Daoy (cell line): ENCODE measurements around the genes SRA1, PCDHA3, PCDHA9, PCDHA12 and PCDHB2.

DNA sequence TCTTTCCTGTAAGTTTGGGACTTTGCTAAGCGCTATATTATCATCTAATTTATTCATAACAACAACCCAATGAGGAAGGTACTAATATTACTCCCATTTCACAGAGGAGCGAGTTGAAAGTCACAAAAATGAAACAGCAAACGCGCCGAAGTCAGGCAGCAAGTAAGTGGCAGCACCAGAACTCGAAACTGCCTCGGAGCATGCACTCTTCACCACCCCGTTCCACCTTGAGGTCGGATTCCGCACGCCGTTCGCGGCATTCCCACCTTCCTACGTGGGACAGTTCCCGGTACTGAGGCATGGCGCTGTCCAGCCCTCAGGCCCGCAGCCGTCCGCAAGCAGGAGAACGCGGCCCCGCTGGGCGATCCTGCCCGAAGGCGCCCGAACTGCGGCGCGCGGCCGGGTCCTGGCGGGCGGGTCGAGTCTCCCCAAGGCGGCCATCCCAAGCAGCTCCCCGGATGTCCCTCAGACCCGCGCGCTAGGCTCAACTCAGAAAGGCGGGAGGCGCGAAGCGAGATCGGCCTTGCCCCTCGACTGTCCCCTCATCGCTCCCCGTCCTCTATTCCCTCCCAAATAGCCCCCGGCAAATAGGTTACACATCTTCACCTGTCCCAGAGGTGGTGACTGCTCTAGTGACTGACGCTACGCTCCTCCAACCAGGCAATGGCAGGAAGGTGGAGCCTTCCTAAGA, 983 bp upstream of the ANKHD1 start:
- RAMPAGE, long total RNA, result no peak

GRCh38 chr5:140486526-140487102, 60.8 kb upstream of the EIF4EBP3 start:
- RAMPAGE, long total RNA, result no peak

DNA sequence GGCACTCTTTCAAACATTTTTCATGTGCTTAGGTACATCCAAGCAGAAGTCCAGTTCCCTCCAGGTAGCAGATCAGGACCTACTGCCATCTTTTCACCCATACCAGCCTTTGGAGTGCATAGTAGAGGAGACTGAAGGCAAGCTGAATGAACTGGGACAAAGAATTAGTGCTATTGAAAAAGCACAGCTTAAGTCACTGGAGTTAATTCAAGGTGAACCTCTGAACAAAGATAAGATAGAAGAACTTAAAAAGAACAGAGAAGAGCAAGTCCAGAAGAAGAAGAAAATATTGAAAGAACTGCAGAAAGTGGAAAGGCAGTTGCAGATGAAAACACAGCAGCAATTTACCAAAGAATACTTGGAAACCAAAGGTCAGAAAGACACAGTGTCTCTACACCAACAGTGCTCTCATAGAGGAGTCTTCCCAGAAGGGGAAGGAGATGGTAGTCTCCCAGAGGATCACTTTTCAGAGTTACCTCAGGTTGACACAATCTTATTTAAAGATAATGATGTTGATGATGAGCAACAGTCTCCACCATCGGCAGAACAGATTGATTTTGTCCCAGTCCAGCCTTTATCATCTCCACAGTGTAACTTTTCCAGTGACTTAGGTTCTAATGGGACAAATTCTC, 50.9 kb upstream of the EIF4EBP3 start:
- RAMPAGE, long total RNA, result no peak

DNA sequence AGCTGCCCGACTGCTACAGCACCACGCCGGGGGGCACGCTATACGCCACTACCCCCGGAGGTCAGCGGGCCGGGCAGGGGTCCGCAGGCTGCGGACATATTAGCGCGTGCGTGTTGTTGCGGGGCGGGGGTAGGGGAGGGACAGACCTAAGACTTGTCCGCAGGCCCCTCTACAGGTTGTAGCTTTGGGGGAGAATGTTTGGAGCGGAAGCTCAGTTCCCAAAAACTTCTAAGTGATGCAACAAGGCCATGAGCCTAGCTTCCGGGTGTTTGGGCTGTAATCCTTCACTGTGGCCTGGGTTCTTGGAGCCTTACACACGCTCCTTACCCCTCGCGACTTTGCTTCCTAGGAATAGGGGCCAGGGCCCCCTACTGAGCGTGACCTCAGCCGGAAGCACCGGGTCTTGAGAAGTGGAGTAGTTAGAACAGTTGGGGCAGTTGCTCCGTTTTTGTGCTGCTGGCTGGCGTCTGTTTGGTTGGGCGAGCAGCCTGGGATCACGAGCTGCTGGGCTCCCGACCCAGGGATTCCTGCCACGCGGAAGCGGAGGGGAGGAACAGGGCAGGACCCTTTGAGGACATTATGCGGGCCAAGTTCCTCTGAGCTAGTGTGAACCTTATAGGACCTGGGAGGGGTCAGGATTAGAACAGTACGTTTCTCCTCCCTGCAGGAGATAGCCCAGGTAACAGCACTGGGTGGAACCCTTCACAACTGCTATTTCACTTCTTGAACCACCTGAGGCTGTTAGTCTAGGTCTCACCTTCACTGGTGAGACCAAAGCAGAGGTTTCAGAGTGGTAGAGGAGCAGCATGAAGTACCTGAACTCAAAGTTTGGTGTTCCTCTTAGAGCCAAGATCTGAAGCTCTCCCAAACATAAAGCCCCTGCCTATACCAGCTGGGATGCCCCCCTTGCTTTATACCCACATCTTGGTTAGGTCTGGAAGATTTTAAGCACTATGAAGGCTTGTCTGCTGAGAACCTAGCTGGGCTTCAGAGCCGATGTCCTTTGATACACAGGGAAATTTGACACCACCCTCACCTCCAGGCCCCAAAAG, 645 bp downstream of the EIF4EBP3 start:
- RAMPAGE, long total RNA, result no peak

DNA sequence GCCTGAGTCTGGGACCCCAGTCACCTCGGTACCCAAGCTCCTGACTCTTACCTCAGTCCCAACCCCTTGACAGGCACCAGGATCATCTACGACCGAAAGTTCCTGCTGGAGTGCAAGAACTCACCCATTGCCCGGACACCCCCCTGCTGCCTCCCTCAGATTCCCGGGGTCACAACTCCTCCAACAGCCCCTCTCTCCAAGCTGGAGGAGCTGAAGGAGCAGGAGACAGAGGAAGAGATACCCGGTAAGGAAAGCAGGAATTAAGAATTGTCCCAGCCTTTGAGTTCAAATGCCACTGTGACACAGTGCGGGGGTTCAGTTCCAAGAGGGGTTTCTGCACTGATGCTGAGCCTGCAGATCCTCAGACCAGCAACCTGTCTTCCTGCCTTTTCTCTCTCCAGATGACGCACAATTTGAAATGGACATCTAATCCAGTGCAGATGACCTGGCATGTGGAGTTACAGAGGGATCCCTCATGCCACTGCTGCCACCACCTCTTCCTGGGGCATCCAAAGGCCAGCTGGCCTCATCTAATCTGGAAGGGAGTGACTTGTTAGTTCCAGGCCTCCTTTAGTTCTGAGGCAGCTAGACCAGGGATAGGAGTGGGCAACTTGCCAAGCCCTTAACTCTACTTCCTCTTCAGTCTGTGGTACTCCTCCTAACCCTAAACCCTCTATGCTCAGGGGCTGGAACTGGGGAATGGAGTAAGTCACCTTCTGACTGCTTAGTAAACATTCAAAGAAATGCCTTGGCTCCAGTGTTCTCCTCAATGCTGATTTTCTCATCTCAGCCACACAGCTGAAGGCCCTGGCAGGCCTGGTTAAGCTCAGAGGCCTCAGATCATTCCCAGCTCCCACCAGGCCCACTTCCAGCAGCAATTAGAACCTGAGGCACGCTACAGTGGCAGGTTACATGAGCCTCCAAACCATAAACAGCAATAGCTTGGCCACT, 1.6 kb downstream of the EIF4EBP3 start:
- RAMPAGE, long total RNA, result no peak

- RAMPAGE, long total RNA, result start-site peak on the minus strand at chr5:140557406-140557470, 159 and 30 reads in 2 replicates
Observed at GRCh38 chr5:140556925-140557616, at the start of gene SRA1. Gene SRA1, minus strand, starts transcription at chr5:140557473.

DNA sequence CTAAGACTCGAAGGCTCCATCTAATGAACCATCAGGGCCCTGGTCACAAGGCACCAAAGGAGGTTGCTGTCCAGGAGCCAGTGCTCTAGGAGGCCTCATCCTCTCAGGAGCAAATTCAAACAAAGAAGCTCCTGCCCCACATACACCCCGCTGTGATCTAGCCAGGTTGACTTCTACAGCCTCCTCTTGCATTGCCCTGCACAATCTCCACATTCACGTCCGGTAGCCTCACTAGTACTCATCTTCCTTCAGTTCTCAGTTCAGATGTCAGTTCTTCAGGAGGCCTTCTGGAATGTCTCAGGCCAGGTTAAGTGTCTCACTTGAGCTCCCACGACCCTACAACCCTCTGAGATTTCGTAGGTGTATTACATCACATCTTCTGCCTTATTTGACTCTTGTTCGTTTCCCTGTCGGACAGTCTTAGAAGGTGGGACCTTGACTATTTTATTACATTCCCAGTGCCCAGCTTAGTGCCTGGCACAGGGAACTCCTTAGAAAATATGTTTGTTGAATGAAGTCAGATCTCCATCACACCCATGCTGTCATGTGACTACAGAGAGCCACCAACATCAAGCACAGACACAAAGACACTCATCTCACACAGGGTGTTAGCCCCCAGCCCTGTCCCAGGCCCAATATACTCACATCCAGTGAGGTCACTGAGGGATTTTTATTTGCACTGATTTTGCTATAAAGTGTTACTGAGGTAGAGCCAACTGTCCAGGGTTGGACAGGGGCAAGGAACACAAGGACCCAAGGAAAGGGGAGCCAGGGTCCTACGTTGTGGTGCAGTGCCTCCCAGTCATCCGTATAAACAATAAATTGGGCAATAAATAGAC, 563 bp upstream of the SRA1 start:
- RAMPAGE, long total RNA, result no peak

- RAMPAGE, long total RNA, result no peak
Observed at GRCh38 chr5:140630531-140631469, 2.2 kb downstream of the CD14 start.

DNA sequence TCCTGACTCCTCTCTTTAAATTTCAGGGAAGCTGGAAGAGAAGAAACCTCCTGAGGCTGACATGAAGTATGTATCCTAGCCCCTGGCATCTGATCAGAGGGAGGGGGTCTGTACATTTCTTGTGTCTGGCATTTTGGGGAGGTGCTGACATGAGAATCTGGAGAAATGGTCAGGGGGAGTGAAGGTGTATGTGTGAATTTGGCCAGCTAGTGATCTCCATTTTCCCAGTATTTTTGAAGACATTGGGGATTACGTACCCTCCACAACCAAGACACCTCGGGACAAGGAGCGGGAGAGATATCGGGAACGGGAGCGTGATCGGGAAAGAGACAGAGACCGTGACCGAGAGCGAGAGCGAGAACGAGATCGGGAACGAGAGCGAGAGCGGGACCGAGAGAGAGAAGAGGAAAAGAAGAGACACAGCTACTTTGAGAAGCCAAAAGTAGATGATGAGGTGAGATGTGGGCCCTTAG, 6.0 kb upstream of the WDR55 start:
- RAMPAGE, long total RNA, result no peak

DNA sequence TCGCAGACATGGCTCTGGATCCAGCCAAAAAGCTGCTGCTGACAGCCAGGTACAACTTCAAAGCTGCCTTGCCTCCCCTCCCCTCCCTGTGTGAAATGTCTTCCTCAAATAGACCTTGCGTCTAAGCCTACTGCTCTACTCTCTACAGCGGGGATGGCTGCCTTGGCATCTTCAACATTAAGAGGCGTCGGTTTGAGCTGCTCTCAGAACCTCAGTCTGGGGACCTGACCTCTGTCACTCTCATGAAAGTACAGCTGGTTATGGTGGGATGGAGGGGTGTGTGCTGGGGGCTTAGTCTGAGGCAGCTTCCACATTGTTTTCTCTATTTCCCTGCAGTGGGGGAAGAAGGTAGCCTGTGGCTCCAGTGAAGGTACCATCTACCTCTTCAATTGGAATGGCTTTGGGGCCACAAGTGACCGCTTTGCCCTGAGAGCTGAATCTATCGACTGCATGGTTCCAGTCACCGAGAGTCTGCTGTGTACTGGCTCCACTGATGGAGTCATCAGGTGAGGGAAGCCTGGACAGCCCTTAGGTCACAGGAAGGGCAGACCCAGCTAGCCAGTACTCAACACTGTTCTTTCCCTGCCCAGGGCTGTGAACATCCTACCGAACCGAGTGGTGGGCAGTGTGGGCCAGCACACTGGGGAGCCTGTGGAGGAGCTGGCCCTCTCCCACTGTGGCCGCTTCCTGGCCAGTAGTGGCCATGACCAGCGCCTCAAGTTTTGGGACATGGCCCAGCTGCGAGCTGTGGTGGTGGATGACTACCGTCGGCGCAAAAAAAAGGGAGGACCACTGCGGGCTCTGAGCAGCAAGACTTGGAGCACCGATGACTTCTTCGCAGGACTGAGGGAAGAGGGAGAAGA, 4.3 kb downstream of the WDR55 start:
- RAMPAGE, long total RNA, result no peak

DNA sequence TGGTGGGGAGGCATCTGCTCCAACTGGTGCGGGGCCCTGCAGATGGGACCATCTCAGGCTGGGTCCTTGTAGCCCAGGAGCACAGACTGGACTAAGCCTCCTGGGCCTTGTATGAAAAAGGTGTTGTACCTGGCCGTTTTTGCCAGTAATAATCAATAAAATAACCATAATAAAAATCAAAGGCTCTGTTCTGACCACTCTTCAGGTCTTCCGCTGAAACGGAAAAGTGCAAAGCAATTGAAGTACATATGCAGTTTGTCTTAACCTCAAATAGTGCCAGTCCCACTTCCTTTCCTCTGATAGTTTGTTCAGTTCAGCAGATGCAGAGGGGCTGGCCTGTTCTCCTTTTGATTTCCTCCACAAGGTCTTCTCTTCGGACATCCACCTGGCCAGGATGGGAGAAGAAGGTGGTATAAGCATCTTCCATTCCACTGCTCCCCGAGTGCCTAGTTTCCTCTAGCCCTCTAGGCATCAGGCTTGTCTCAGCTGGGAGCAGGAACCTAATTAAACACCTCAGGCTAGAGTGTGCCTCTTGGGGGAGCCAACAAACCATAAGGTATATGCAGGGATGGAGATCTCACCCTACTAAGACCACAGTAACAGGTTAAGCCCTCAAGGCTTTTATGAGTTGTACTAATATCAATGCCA, 692 bp upstream of the DND1 start:
- RAMPAGE, long total RNA, result no peak

DNA sequence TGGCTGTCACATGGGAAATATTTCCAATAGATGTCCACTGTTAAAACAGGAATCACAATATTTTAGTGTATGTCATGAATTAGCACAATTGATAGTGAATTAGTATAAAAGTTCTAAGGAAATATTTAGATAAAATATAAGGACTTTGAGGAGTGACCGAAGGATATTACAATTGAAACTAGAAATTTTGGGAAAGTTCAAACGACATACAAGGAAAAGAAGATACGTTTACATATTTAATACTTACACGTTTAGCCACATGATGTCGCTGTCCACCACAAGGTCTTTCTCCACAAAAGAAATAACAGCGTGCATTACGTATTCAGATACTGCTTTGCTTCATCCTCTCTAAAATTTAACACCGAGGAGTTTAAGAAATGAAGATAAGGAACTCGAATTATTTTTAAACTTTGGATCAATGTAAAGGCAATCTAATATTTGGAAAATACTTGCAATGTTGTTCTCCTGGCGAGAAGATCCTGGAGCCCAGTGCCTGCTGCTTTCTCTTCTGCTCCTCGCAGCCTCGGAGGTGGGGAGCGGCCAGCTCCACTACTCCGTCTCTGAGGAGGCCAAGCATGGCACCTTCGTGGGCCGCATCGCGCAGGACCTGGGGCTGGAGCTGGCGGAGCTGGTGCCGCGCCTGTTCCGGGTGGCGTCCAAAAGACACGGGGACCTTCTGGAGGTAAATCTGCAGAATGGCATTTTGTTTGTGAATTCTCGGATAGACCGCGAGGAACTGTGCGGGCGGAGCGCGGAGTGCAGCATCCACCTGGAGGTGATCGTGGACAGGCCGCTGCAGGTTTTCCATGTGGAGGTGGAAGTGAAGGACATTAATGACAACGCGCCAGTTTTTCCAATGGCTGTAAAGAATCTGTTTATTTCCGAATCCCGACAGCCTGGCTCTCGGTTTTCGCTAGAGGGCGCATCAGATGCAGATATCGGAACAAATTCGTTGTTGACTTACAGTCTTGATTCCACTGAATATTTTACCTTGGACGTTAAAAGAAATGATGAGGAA, at the start of gene PCDHA3:
Gene PCDHA3 (plus strand): TSS at position 314 of the 1,018 bp plus-strand sequence.
- RAMPAGE, long total RNA, result no peak

GRCh38 chr5:140848207-140848855, at the start of gene PCDHA9:
Gene PCDHA9, plus strand, starts transcription at chr5:140848382.
- RAMPAGE, long total RNA, result no peak

GRCh38 chr5:140875063-140876250, at the start of gene PCDHA12:
Gene PCDHA12, plus strand, starts transcription at chr5:140875308.
- RAMPAGE, long total RNA, result no peak

DNA sequence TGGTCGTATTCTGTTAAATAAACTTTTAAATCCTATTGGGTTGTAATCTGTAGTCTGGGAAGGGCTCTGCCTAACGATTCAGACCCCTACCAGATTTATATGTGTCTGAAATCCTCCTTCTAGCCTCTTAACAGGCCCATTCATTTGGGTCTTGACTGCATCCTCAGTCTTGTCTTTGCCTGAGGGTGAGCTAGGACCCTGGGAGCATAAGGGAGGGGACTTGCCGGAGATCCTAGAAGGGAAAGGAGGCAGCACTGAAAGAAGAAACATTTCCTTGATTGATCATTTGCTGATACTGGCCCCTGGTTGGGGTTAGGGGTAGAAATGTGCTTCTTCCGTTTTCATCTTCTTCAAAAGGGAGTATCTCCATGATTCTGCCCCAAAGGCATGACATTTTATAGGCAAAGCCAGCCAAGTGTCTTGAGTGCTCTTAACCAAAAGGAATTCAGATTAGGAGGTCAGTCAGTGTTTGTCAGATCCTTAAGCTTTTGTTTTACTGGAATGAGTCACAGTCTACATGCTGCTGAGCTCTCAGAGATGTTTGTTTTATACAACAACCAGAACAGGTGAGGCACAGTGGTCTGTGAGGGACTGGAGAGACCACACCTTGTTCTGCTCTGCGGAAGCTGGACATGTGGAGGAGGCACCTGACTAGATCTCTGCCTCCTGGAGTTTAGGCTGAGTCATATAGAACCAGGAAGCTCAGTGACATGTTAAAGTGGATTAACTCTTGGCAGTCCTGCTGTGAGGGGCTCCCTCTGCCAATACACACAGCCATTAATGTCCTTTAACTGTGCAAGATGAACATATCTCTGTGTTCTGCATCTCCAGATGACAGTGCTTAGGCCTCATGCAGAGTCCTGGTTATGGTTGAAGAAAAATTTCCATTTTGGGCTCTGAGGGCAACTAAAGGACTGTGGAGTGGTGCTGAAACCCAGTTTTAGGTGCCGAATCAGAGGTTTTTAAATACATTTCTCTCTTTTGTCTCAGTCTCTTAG, 37.8 kb downstream of the PCDHAC2 start:
- RAMPAGE, long total RNA, result no peak

DNA sequence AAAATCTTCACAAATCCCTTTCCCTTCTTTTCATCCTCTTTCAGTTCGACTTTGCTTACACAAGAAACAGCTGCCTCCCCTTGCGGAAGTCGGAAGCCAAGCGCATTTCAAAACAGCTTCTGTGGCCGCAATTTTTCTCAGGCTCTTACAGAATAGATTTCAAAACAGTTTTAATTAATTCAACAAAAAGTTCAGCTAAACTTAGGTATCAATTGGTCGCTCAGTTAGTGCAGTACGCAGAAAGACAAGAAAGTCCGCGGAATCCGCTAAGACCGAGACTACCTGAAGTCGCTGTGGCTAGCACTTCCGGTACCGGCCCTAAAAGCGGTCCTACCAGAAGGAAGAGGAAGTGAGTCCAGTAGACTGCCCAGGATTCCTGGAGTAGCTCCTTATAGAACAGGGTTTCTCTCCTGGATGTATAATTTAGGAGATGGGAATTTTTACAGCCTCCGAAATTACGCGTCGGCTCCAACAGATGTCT, 16.7 kb upstream of the PCDHB2 start:
- RAMPAGE, long total RNA, result no peak

DNA sequence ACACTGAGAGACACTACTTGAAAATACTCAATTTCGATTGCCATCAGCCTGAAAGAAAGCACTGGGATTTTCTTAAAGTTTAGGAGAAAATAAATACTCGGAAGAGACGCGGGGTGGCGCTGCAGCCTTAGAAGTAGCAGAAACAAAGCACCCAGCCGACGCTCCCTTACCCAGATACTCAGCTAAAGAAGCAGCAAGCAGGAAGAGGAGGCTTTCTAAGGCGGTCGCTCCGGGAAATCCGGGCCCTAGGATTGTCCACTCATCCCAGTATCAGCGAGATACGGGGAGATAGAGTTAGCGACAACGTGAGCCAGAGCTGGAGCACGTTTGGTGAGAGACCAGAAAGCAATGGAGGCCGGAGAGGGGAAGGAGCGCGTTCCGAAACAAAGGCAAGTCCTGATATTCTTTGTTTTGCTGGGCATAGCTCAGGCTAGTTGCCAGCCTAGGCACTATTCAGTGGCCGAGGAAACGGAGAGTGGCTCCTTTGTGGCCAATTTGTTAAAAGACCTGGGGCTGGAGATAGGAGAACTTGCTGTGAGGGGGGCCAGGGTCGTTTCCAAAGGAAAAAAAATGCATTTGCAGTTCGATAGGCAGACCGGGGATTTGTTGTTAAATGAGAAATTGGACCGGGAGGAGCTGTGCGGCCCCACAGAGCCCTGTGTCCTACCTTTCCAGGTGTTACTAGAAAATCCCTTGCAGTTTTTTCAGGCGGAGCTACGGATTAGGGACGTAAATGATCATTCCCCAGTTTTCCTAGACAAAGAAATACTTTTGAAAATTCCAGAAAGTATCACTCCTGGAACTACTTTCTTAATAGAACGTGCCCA, at the start of gene PCDHB2:
Gene PCDHB2 (plus strand): TSS at position 173 of the 827 bp plus-strand sequence.
- RAMPAGE, long total RNA, result no peak

- RAMPAGE, long total RNA, result no peak
Observed at GRCh38 chr5:141209443-141210082, 1.0 kb downstream of the PCDHB12 start.

DNA sequence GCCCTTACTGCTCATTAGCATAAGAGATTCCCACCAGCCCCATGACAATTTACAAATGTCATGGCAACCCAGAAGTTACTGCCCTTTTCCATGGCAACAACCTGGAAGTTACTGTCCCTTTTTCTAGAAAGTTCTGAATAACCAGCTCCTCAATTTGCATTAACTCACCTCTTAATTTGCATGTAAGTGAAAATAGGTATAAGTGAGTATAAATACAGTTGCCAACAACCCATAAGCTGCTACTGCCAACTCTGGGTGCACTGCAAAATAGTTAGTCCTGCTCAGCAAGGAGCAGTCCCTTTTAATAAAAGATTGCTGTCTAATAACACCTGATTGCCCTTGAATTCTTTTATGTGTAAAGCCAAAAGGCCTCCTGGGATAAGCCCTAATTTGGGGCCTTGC, 5.6 kb downstream of the PCDHB15 start:
- RAMPAGE, long total RNA, result no peak

DNA sequence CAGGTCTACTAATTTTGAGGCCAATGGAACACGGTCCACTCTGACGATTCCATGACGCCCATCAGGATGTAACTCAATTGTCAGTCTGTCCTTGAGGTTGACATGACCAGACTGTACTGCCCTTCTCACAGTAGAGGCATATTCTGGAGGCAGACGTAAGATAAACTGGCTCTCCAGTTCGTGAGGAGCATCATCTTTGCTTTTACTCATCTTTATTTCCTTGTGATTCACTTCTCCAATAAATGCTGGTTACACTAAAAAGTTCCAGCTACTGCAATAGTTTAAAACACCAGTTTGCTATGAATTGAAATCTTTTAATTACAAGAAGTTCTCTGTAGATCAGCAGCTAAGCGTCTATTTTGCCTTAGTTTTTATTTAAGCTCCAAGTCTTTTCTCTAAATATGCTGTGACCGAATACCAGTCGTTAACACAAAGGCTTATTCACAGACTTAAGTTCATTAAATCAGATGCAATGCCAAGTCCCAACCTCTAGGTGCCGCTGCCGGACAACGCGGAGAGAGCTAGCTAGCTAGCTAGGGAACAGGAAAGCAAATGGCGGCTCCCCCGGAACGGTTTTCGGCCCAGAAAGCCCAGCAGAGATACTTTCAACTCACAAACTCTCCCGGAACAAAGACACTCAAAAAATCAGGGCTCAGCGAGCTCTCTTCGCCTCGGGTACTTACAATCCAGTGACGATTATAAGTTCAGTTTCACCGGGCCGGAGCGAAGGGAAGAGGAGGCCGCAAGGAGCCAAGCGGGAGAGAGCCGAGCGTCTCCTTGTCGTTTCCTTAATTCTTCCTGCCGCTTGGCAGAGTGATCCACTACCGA, 535 bp downstream of the TAF7 start:
- RAMPAGE, long total RNA, result no peak